ENCODE measurements around the genes SCN1A and XIRP2.

DNA sequence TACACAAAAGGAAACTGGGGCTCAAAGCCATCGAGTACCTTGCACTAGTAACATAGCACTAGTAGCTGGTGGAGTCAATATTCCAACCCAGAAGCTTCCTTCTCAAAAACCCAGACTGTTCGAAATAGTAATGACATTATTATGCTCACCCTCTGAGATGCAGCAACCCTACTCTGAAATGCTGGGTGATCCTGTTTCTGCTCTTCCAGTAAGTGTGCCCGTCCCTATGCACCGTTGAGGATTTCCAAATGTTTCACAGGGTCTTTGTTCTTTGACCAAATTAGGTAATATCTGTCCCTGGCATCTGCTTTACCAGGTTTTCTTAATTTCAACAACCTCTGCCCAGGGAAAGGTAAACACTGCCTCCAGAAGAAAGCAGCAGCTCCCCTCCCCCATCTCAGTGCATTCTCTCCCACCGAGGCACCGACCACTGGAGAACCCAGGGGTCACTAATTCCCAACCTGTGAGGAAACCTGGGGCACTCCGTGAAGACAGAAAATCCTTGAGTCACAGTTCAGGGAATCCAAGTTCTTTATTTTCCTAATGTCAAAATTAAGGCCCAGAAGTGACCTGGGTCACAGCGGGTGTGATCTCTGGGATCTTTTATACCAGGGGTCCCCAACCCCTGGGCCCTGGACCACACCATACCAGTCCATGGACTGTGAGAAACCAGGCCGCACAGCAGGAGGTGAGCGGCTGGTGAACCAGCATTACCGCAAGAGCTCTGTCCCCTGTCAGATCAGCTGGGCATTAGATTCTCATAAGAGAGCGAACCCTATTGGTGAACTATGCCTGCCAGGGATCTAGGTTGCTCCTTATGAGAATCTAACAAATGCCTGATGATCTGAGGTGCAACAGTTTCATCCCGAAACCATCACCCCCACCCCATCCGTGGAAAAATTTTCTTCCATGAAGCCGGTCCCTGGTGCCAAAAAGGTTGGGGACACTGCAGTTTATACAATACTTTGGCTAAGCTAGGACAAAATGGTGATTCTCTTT lies 1.2 kb upstream of the GRB14 start:
- RRBS, 2 experiments, result no CpG with 5 or more reads among the region's 15 CpGs

GRCh38 chr2:164733850-164734511 lies 107.6 kb downstream of the COBLL1 start:
- RRBS, 2 experiments, result no CpG with 5 or more reads among the region's 3 CpGs

- RRBS, 2 experiments, result no CpG with 5 or more reads among the region's 4 CpGs
Measured at GRCh38 chr2:164742758-164743348, 98.8 kb downstream of the COBLL1 start.

GRCh38 chr2:164794398-164794868 lies 47.2 kb downstream of the COBLL1 start:
- RRBS, 2 experiments, result no CpG with 5 or more reads among the region's 2 CpGs

- RRBS, 2 experiments, result no CpG with 5 or more reads among the region's 3 CpGs
Measured at GRCh38 chr2:164839131-164839514, 2.5 kb downstream of the COBLL1 start.

- RRBS, 2 experiments, result no CpG with 5 or more reads among the region's 2 CpGs
Measured at GRCh38 chr2:164913725-164914591, 41.4 kb downstream of the SLC38A11 start.

GRCh38 chr2:164920346-164920863 lies 34.9 kb downstream of the SLC38A11 start:
- RRBS, 2 experiments, result no CpG with 5 or more reads among the region's 4 CpGs

GRCh38 chr2:165084102-165084301 lies 119.8 kb downstream of the SCN3A start:
- RRBS, 2 experiments, result no CpG with 5 or more reads among the region's 1 CpG

DNA sequence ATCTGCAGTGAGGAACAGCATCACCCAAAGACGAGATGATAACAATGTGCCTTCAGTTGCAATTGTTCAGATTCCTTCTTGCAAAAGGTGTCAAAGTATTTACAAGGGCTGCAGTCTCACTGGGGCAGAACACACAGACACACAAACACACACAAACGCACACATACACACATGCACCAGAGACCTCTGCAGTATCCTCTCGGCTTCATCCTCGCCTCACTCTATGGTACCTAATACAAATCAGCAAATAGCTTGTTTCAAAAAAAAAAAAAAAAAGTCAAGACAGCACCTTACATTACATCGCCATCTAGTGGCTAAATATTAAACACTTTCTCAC lies at the start of gene SCN1A:
Gene SCN1A, minus strand, starts transcription at position 228 of the 337 bp plus-strand sequence.
- RRBS, 2 experiments, result no CpG with 5 or more reads among the region's 5 CpGs

GRCh38 chr2:166388324-166388963 lies 12.7 kb upstream of the SCN9A start:
- RRBS, 2 experiments, result no CpG with 5 or more reads among the region's 3 CpGs

DNA sequence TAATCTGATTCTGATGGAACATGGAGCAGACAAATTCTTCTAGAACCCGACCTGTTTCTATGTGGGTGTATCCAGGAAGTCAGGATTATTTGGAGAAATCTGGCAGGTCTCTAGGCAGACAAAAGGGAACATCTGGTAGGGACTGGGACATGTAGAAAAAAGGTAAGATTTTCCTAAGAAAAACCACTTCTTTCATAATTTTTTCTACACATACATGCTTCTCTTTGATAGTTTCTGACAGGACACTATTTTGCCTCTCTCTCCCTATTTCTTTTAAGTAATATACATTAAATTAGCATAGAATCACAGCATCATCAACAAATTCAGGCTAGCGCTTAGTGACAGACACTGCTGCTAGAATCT lies at the start of gene XIRP2:
Gene XIRP2, plus strand, starts transcription at position 85 of the 363 bp plus-strand sequence.
- RRBS, 2 experiments, result no CpG with 5 or more reads among the region's 2 CpGs

GRCh38 chr2:167944987-167945466 lies 302.4 kb downstream of the STK39 start:
- RRBS, 2 experiments, result no CpG with 5 or more reads among the region's 4 CpGs

DNA sequence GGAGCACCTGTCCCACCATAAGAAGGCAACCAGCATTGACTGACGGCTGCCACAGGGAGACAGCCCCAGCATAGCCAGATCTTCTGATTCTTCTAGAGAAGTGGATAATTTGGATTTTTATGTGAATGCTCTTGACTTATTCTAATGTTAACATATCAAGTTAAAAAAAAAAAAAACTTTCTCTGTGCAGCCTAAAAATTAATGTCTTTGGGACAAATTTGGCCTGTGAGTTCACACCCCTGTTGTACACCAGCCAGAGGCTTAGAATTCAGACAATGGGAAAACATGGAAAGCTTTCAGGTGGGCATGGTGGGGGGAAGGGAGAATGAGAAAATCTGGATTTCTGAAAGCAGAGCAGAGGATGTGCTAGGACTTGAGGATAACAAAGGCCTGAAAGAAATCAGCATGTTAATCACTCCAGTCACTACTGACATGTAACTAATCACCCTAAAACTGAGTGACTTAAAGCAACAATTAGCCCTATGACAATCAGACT lies 163.5 kb downstream of the STK39 start:
- RRBS, 2 experiments, result no CpG with 5 or more reads among the region's 1 CpG

GRCh38 chr2:168094534-168095461 lies 152.6 kb downstream of the STK39 start:
- RRBS, 2 experiments, result no CpG with 5 or more reads among the region's 4 CpGs

DNA sequence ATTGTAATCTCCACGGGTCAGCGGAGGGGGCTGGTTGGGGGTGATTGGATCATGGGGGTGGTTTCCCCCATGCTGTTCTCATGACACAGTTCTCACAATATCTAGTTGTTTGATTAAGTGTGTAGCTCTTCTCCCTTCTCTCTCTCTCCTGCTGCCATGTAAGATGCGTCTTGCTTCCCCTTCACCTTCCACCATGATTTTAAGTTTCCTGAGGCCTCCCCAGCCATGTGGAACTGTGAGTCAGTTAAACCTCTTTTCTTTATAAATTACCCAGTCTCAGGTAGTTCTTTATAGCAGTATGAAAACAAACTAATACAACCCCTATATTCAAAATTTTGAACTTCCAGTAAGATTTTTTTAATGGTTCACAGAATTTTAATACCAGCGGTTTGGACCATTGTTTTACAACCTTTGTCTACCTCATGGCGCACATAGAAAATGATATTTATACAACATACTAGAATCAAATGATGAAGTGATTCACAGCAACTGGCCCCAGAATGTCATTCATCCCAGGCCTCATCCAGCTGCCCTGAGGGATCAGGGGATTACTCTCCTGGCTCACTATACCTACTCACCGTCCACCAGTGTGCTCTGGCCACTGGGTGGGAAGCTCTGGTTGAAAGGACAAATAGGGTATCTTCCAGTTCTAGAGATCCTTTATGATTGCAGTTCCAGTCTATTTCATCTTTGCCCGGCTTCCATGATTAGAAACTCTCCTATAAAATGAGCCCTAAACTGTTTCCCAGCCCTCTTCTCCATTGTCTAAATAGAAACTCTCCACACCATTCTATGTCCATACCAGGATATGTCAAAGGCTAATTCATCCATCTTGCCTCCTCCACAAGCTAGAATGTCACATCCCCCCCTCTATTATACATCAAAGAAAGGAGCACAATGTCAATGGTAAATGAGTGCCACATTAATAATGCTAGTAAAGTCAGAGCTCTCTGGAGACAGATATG lies 134.8 kb downstream of the STK39 start:
- RRBS, 2 experiments, result no CpG with 5 or more reads among the region's 7 CpGs

DNA sequence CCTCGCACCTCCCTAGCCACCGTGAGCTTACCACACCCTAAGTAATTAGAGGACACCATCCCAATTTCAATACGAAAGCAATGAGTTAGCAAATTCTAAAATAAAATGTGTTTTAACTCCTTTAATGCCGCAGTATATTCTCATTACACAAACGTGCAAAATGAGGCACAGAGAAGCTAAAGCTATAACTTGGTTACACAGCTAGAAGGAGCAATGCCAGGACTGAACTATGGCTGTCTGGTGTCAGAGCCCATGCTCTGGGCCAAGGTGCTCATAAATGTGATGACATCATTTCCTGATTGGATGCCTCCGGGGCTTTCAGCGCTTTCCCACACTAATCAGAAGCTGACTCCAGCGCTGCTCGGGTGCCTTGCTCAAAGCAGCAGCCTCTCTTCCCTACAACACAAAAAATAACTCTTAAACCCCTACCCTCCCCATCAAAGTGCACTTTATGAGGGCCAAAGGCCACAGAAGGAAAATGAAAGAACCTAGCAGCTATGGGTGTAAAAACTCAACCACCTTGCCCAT lies 90.8 kb downstream of the STK39 start:
- RRBS, 2 experiments, result no CpG with 5 or more reads among the region's 9 CpGs

GRCh38 chr2:168234252-168235071 lies 12.9 kb downstream of the STK39 start:
- RRBS, 2 experiments, result no CpG with 5 or more reads among the region's 4 CpGs

- RRBS, 2 experiments, result no CpG with 5 or more reads among the region's 5 CpGs
Measured at GRCh38 chr2:168245089-168245572, 2.3 kb downstream of the STK39 start.

DNA sequence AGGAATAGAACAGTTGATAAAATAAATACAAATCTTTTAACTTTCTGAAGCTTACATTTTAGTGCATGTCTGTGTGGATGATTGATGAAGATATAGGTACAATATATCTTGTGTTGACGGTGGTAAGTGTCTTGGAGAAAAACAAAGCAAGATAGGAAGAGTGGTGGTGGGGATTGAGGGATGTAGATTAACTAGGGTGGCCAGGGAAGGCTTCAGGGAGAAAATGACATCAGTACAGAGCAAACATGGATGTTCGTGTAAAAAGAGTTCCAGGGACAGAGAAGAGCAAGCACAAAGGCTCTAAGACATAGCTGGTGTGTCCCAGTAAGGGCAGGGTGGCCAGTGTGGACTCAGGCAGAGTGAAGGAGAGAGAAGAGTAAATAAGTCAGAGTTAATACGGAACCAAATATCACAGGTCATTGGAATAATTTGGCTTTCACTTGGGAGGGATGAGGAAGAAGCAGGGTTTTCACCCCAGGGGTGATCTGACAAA lies 2.7 kb upstream of the CERS6 start:
- RRBS, 2 experiments, result no CpG with 5 or more reads among the region's 3 CpGs

DNA sequence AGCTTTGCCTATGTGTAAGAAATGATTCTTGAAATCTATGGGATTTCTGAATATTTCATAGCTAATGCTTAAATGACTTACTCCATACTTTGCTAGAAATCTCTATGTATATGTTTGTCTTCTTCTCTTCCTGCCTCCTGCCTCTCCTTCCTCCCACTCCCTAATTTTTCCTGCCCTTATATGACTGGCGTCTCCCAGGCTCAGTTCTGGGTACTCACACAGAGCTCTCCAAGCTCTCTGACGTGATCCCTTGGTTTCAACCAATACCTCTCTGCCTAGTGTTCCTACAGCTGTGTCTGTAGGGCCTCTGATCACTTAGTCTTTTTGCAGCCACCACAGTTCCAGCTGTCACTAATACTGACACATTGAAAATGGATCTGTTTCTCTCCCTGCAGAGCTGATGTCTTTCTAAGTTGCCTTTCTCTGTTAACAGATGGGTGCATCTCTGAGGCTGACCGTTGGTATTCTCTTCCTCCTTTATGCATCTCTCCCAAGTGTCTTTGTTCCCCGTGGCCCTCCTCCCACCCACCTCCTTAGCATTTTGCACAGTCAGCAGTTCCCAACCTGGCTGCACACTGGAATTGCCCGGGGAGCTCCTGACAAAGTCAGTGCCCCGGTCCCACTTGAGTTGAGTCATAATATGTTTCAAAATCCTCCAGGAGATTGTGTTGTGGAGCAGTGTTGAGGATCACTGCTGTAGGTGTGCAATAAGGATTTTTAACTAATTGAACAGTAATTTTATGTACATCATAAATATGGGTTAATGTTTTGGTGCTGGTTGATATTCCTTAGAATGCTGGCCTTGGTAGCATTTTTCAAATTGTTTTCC lies 62.5 kb downstream of the CERS6 start:
- RRBS, 2 experiments, result no CpG with 5 or more reads among the region's 6 CpGs